Mononuclear cell (primary cell): ENCODE results near the gene SMC5.

DNA sequence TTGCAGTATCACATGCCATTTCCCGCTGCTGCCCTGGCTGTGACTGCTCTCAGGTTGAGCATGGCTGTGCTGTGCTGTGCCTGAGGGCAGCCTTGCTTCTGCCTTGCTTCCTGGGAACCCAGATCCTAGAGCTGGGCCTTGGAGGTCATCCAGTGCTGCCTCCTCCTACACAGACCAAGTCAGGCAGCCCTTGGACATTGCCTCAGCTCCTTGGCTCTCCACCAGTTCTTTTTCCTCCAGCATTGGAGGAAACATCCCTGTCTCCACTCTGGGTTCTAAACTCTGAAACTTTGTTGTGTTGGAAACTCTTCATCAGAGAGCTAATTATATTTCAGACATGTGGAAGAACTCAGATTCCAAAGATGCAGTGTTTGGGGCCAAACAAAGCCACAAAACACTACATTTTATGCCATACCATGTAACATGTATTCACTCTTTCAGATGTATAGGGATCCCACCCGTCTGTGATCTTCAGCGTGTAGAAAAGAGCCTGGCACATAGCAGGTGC is 6.2 kb downstream of the MAMDC2 start:
- RRBS: no CpG with 5 or more reads among the region's 3 CpGs

GRCh38 chr9:70076436-70077187 is 33.0 kb downstream of the MAMDC2 start:
- RRBS: no CpG with 5 or more reads among the region's 6 CpGs

DNA sequence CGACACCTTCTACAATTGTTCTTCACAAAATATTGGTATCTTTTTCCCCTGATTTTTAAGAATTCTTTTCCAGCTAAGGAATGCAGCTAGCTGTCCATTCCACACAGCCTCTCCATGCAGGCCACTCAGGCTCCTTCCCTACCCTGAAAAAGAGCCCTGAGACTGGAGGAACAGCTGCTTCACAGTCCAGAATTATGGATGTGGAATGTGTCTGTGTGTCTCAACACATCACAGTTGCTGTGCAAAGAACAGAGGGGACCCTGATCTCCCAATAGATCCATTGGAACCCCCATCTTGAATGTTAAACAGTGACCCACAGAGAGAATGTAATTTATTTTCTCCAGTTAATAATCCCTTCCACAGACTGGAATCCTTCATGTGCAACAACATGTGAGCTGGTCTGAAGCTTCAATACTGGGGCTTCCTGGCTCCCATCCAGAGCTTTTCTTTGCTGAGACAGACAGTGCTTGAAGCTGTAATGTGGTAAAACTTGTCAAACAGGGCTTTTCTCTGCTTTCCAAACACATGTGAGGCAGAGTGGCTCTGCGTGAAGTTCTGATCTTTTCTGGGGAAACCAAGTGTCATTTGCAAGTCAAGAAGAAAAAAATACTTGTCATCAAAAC is 53.3 kb upstream of the SMC5 start:
- RRBS: no CpG with 5 or more reads among the region's 2 CpGs

- RRBS: no CpG with 5 or more reads among the region's 2 CpGs
Observed at GRCh38 chr9:70213745-70214678, 44.8 kb upstream of the SMC5 start.

- RRBS: no CpG with 5 or more reads among the region's 17 CpGs
Observed at GRCh38 chr9:70216974-70217385, 41.8 kb upstream of the SMC5 start.

DNA sequence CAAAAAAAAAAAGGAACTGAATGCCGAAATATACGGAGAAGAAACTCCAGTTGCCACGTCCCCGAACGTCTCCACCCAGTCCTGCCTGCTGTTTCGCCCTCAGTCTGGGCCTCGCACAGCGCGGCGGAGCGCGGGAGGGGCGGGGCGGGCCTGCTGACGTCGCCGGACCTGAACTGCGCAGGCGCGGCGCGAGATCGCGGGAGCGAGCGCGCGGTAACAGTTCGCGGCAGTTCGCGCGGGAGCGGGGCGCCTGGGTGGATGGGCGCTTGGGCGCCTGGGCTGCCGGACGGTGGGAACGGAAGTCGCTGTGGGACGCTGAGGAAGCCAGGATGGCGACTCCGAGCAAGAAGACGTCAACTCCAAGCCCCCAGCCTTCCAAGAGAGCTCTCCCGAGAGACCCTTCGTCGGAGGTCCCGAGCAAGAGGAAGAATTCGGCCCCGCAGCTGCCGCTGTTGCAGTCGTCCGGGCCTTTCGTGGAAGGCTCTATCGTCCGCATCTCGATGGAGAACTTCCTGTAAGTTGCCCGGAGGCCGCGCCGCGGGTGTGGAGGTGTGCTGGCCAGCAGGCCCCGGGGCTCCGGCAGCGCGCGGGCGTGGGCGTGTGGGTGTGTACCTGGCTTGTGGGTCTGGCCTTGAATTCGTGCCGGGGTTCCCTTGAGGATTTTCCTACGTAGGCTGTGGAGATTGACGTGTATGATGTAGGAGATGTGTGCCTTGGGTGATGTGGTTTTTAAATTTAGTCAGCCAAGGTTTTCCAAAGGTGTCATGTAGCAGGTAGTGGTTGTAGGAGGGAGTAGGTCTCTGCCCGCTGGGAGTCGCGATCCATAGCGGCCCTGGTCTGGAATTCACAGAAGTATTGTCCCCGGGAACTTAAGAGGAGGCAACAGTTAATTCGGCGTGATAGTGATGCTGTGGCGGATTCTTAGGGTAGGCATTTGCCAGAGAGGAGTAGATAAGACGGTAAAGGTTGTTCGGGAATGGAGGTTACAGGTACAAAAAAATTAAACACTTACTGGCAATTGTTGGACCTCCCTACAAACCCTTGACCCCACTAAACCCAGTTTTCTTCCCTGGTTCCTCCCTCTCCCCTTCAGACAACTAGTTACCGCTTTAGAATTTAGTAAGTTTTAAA is at the start of gene SMC5:
Gene SMC5 (plus strand): TSS at position 229 of the 1,131 bp plus-strand sequence.
- RRBS: 1% methylated on average over 26 of the region's 85 CpGs

- RRBS: no CpG with 5 or more reads among the region's 4 CpGs
Observed at GRCh38 chr9:70278334-70278896, 19.6 kb downstream of the SMC5 start.

GRCh38 chr9:70392736-70393503 is 21.5 kb downstream of the KLF9 start:
- RRBS: no CpG with 5 or more reads among the region's 8 CpGs

GRCh38 chr9:70456665-70457212 is 42.3 kb upstream of the KLF9 start:
- RRBS: no CpG with 5 or more reads among the region's 4 CpGs

- RRBS: no CpG with 5 or more reads among the region's 8 CpGs
Observed at GRCh38 chr9:70472731-70473297, 58.4 kb upstream of the KLF9 start.

GRCh38 chr9:70613279-70613880 is 198.9 kb upstream of the KLF9 start:
- RRBS: no CpG with 5 or more reads among the region's 3 CpGs

- RRBS: no CpG with 5 or more reads among the region's 4 CpGs
Observed at GRCh38 chr9:70615089-70615683, 200.7 kb upstream of the KLF9 start.

- RRBS: no CpG with 5 or more reads among the region's 2 CpGs
Observed at GRCh38 chr9:71096266-71096660, 25.2 kb downstream of the TRPM3 start.

- RRBS: no CpG with 5 or more reads among the region's 6 CpGs
Observed at GRCh38 chr9:71746129-71746849, 22.0 kb downstream of the CEMIP2 start.

DNA sequence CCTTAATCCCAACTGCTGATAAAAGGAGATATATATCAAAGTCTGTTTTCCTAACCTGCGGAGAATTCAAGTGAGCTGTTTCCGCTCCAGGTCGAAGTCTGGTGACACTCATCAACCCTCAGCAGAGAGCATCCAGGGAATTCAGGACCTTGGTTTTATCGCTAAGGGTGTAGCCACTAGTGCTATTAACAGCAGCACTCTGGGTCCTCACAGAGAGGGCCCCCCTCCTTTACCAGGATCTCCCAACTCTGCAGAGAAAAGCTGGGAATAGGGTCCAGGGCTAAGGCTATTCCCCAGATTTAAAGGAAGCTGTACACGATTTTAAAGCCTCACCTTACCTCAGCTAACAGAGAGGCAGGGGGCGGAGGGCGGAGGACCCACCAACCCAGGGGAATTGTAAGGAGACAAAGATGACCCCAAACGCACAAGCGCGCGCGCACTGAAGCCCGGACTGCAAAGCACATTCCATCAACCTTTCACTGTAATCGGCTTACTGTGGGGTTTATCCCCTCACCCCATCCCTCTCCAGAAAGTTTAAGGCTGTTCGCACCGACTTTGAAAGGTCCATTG is 770 bp downstream of the CEMIP2 start:
- RRBS: no CpG with 5 or more reads among the region's 16 CpGs

DNA sequence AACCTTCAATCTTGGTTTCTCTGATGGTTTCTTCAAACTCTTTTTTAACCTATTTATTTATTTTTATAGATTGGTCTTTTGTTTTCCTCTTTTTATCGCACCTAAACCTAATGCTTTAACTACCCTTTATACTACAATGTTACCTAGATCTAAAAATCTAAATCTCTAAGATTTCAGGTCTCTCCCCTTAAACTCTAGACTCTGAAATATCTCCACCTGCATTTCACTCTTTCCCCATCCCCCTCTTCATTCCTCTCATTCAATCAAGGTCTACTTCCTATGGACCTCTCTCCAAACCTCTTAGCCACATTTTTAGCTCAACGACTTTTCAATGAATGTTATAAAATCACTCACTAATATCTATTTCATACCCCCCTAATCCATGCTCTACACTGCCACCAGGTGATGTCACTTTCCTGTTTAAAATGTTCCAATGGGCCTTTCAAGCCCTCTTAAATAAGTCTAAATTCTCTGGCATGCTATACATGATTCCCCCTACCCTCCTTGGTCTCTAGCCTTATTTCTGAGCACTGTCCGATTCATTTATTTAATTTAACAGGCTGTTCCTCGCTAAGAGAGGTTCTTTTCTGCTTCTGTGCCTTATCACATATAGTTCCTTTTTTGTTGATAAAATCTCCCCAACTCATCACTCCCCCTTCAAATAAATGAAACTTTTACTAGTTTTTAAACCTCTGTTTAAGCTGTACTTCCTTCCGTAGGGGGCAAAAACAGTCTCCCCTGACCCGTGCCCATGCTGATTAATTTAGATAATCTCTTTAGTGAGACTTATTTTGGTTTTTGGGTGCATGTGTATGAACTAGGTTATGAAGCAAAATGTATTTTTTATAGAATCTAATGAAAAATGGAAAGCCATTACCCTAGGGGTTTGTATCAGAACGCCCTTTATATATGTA is 9.3 kb downstream of the ABHD17B start:
- RRBS: no CpG with 5 or more reads among the region's 7 CpGs

DNA sequence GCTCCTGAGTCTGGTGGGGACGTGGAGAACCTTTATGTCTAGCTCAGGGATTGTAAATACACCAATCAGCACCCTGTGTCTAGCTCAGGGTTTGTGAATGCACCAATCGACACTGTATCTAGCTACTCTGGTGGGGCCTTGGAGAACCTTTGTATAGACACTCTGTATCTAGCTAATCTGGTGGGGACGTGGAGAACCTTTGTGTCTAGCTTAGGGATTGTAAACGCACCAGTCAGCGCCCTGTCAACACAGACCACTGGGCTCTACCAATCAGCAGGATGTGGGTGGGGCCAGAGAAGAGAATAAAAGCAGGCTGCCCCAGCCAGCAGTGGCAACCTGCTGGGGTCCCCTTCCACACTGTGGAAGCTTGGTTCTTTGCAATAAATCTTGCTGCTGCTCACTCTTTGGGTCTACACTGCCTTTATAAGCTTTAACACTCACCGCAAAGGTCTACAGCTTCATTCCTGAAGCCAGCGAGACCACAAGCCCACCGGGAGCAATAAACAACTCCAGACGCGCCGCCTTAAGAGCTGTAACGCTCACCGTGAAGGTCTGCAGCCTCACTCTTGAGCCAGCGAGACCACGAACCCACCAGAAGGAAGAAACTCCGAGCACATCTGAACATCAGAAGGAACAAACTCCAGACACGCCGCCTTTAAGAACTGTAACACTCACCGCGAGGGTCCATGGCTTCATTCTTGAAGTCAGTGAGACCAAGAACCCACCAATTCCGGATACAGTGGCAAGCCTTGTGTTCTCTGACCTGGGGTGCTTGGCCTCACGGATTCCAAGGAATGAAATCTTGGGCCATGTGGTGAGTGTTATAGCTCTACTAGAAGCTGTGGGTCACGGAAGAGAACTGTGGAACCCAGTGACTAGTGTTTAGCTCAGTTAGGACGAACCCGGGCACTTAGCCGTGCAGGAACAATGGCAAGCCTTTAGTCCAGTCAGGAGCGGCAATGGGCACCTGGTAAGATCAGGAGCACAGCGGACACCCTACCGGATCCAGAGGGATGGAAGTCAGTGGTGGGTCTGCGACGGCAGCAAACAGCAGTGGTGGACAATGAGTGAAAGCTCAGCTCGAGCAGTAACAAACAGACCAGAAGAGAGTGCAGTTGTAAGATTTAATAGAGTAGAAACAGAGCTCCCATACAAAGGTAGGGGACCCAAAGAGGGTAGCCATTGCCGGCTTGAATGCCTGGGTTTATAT is 53.0 kb downstream of the C9orf85 start:
- RRBS: no CpG with 5 or more reads among the region's 33 CpGs

DNA sequence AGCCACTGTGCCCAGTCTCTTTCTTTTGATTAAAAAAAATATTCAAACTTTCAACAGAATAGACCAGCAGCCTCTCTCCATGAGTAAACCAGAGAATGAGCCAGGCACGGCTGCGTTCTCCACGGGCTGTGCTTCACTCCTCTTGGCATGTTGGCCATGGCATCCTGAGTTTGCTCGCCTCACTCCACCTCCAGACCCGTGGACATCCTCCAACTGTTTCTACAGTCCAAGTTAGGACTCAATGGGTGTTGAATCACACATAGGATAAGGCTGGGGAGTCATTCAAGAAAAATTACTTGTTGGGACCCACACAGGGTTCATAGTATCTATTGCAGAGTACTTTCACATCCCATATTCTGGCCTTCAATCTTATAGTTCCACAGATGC is 20.0 kb upstream of the GDA start:
- RRBS: no CpG with 5 or more reads among the region's 5 CpGs

DNA sequence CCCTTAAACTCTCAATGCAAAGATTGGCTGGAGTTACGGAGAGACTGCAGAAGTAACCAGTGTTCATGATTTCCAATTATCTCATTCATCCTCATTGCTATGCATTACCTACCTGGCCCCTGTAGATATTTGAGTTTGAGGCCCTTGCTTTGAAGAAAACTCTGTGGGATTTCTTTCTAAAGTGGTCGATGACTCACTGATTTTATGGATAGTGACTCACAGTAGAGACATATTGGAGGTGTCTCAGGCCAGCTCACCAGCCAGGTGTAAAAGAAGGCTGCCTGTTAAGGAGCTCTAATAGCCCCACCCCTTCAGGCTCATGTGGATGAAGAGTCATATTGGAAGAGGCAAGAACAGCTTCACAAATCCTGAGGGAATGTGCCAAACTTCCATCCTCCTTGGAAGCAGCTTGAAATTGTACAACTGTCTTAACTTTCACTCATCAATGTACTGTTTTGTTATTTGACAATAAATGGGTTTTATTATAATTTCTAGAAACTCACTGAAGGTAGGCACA is 44.4 kb upstream of the TMC1 start:
- RRBS: no CpG with 5 or more reads among the region's 2 CpGs

DNA sequence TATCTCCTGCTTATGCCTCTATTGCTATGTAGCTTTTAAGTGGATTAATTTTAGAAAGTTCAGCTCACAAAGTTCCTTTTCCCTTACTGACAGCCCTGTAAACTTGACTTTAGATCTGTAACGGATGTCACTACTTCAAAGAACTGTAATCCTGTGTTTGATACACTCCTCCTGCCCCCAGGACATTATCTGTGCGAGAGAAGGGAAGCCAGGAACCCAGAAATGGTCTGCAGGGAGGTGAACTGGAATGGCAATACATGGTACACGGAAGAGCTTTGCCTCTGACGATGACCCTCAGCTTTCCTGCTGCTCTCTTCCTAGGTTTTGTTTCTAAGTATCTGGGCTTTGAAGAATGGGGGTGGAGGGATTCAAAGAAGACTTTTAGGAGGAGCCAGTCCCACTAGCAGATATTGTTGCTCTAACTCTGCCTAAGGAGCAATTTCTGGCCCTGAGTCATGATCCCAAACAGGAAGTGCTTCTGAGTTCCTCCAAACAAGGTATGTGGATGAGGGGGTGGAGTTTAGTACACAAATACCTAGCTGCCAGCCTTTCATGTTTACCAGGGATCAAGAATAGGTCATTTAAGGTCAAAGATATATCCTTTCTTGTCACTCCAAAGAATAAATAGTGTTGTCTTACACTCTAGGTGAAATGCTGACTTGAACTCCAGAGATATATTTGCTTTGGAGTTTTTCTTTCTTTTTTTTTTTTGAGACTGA is 43.4 kb upstream of the TMC1 start:
- RRBS: no CpG with 5 or more reads among the region's 4 CpGs